ENCODE results near the genes LARP7 and TRAM1L1.

- RRBS, 2 experiments, result no CpG with 5 or more reads among the region's 6 CpGs
Measured at GRCh38 chr4:112279939-112280389, 5.7 kb downstream of the TIFA start.

- RRBS, 2 experiments, result no CpG with 5 or more reads among the region's 28 CpGs
Measured at GRCh38 chr4:112379109-112379700, 82.0 kb downstream of the ALPK1 start.

- RRBS, 2 experiments, result under 1% methylated on average over 9 of the region's 74 CpGs
Measured at GRCh38 chr4:112636541-112637689, at the start of gene LARP7. Gene LARP7, plus strand, starts transcription at chr4:112637143.

- RRBS, 2 experiments, result 6 to 8% methylated on average over 12 of the region's 73 CpGs
Measured at GRCh38 chr4:112705912-112707254, 69.4 kb downstream of the LARP7 start.

DNA sequence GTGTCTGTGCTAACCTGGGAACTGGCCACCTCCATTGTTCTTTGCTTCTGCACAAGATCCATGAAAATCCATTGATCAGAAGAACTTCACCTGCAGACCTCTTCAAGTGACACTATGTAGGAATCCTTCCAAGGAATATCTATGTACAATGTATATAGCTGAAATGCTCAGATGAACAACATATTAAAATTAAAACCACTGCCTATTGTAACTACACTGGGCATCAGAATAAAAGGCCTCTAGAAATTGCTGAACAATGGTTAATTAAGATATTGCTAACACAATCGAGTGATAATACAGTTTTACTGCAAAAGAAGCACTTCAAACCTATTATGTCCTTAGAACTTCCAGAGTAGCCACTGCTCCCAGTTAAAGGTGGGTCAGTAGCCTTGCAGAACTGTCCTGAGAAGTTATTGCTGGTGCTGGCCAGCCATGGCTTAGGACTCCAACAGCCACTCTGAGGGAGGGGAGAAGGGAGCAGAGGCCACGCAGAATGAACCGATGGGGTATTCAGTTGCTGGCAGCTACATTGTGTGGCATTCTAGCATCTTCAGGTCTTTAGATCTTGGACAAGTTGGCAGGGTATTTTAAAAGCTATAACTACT is 332.5 kb downstream of the ANK2 start:
- RRBS, 2 experiments, result no CpG with 5 or more reads among the region's 3 CpGs

- RRBS, 2 experiments, result no CpG with 5 or more reads among the region's 1 CpG
Measured at GRCh38 chr4:113481803-113482418, 279.6 kb downstream of the CAMK2D start.

DNA sequence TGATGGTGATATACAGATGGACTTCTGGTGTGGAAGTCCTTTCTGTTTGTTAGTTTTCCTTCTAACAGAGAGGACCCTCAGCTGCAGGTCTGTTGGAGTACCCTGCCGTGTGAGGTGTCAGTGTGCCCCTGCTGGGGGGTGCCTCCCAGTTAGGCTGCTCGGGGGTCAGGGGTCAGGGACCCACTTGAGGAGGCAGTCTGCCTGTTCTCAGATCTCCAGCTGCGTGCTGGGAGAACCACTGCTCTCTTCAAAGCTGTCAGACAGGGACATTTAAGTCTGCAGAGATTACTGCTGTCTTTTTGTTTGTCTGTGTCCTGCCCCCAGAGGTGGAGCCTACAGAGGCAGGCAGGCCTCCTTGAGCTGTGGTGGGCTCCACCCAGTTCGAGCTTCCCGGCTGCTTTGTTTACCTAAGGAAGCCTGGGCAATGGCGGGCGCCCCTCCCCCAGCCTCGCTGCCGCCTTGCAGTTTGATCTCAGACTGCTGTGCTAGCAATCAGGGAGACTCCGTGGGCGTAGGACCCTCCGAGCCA is 267.2 kb downstream of the CAMK2D start:
- RRBS, 2 experiments, result no CpG with 5 or more reads among the region's 12 CpGs

GRCh38 chr4:113573717-113574542 is 187.6 kb downstream of the CAMK2D start:
- RRBS, 2 experiments, result no CpG with 5 or more reads among the region's 7 CpGs

DNA sequence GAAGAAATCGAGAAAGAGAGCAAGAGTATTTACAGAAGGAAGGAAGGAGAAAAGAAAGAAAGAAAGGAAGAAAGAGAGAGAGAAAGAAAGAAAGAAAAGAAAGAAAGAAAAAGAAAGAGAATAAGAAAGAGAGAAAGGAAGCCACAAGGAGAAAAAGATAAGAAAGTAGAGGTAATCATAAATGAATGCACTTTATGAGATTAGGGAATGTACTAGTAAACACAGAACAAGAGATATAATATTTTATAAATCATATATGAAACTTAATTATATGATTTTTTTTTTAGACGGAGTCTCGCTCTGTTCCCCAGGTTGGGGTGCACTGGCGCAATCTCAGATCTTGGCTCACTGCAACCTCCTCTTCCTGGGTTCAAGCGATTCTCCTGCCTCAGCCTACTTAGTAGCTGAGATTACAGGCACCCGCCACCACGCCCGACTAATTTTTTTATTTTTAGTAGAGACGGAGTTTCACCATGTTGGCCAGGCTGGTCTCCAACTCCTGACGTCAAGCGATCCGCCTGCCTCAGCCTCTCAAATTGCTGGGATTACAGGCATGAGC is 469.6 kb downstream of the TRAM1L1 start:
- RRBS, 2 experiments, result no CpG with 5 or more reads among the region's 12 CpGs

DNA sequence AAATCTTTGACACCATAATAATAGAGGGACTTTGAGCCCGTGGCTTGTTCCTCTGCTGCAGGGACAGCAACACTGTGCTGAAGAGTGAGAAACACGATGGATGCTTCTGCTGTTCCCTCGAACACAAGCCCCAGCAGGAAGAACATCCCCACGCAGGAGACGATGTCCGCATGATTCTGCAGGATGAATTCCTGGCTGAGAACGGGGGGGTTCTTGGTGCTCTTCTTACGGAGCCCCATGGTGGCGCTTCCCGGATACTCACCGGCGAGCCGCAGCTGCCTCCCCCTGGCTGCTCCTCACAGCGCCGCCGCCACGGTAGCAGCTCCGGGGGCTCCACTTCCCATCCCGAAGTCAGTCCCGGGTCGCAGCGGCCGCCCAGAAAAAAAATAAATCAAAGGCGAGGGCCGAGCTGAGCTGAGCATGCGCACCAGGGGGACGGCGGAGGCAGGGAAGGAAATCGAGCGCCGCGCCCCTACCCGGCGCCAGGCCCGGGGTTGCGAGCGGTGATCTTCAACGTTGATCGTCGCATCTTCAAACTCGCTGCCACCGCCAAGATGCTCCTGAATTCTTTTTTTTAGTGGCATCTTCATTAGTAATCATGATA is at the start of gene TRAM1L1:
Gene TRAM1L1, minus strand, starts transcription at position 422 of the 604 bp plus-strand sequence.
- RRBS, 2 experiments, result under 1 to 2% methylated on average over 13 to 17 of the region's 42 CpGs

GRCh38 chr4:117375302-117375702 is 289.9 kb upstream of the TRAM1L1 start:
- RRBS, 2 experiments, result no CpG with 5 or more reads among the region's 2 CpGs

DNA sequence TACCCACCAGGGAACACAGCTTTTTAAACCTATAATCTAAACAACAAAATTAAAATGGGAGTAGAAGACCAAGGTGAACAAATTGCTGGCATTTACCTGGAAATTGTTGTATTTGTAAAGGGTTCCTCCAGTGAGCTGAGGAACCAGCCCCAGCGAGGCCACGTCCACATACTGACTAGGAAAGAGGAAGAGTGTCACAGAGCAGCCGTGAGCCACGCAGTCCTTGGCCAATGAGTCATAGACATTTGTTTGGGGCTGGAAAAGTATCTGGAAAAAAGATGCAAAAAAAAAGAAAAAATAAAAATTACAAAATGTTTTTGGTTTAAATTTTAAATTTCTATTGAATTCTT is 58.7 kb downstream of the METTL14 start:
- RRBS, 2 experiments, result no CpG with 5 or more reads among the region's 4 CpGs

DNA sequence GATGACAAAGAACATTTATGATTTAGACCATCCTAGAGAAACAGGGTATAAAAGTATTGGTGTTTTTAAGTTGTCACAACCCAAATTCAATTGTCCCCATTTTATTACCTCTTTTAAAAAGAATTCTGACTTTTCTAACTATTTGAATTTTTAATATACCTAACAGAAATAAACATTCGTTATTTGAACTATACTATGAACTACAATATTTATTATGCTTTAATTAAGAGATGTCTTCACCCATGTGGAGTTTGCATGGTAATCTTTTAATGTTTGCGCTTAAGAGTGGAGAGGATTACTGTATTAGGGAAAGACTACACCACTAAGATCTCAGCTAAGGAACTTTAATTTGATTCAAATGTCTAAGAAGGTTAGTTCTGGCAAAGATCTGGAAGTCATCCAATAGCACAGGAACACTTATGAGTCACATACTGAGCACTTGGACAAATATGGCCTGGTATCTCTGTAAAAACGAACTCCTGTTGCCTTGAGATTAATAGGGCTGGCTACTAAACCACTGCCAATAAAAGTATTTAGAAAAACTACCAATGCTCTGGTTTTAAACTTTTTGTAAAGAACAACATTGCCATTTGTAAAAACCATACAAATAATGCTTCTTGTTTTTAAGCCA is 70.7 kb downstream of the SEC24D start:
- RRBS, 2 experiments, result no CpG with 5 or more reads among the region's 3 CpGs

GRCh38 chr4:118836269-118837069 is 543 bp upstream of the SEC24D start:
- RRBS, 2 experiments, result 4 to 5% methylated on average over 1 of the region's 29 CpGs

DNA sequence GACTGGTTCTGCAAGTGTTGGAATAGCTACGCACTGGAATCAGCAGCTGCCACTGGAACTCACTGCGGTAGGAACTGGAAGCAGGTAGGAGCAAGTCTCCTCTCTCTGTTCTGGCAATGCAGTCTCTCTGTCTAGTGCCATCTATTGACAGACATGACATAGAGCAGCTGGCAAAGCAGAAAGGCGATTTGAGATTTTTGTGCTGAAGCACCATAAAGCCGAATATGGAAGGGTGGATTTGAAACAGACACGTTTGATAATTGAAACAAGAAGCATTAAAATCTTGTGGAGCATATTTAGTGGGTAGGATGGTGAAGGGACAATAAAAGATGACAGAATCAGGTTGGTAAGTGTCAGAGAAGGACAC is 23.5 kb upstream of the SYNPO2 start:
- RRBS, 2 experiments, result no CpG with 5 or more reads among the region's 5 CpGs

DNA sequence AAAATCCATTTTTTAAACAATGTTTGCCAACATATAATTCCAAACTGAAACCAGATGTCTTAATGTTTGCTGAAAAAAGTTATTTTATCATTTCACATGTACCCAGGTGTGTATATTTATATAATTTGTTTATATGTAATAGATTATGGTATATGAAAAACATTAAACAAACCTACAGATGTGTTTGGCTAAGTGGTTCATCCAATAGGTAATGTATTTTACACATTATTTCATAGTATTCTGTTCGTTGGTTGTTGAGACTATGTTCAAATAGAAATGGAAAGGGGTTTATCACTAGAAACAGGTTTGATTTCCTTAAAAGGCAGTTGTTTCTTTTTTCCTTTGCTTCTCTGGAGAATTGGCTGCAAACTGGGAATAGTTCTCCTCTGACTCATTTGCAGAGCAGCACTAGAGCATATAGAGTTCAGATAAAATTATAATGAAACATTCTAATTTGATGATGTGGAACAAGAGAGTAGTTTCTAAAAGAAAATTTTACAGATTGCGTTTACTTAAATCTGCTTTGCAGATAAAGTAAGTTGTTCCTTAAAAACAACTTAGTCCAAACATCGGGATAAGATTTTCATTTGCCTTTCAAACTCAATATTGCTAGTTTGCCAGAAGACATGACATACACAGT is 29.6 kb downstream of the SYNPO2 start:
- RRBS, 2 experiments, result no CpG with 5 or more reads among the region's 3 CpGs

- RRBS, 2 experiments, result no CpG with 5 or more reads among the region's 15 CpGs
Measured at GRCh38 chr4:119030921-119031618, 104.6 kb upstream of the MYOZ2 start.

DNA sequence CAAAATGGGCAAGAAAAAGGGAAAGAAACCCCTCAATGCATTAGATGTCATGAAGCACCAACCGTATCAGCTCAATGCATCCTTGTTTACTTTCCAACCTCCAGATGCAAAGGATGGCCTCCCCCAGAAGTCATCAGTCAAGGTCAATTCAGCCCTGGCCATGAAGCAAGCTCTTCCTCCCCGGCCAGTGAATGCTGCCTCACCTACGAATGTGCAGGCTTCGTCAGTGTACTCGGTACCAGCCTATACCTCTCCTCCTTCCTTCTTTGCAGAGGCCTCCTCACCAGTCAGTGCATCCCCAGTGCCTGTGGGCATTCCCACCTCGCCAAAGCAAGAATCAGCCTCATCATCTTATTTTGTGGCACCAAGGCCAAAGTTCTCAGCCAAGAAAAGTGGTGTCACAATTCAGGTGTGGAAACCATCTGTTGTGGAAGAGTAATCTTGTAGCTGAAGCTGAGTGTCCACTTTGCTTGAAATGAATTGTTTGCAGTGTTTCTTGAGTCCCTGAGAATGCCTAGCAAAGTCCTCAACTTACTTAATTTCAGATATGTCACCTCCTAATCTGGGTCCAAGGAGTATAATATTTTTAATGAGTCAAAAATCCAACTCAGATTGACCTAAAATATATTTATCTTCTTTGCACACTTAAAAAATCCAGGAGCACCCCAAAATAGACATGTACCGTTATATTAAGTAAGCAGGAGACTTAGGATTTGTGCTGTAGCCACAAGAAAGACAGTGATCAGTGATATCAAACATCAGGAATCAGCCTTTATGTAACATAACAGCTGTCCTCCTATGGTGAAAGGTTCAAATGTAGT is 103.8 kb upstream of the MYOZ2 start:
- RRBS, 2 experiments, result no CpG with 5 or more reads among the region's 7 CpGs

DNA sequence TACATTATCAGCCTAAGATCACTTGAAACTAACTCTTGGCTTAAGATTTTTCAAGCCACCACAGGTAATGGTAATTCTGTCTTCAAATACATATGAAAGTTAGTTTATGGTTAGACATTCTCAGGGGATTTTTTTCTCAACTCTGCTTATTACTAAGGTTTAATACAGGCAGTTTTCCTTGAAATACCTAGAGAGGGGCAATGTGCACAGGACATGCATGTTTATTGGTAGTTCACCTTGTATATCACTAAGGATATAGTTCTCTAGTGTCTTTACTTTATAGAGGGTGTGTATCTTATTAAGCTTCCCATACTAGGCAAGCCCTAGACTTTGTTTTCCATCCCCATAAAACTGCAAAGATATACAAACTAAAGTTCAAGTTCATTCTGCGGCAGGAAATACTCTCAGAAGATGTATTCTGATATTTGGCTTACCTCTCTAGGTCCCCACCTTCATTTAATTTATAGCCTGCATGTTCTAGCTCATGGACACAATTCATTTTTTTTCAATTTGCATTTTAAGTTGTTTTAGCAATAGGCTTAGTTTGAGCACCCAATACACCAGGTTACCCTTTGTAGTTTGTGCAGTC is 38.2 kb upstream of the MYOZ2 start:
- RRBS, 2 experiments, result no CpG with 5 or more reads among the region's 1 CpG

GRCh38 chr4:119139612-119140067 is 4.0 kb downstream of the MYOZ2 start:
- RRBS, 2 experiments, result no CpG with 5 or more reads among the region's 2 CpGs